BE2C (cell line): ENCODE data around the gene TMEM9.

- RRBS = no CpG with 5 or more reads among the region's 3 CpGs
Observed at GRCh38 chr1:198265015-198265701, 108.4 kb downstream of the NEK7 start.

GRCh38 chr1:198620737-198621954 lies 17.7 kb upstream of the PTPRC start:
- RRBS = no CpG with 5 or more reads among the region's 11 CpGs

DNA sequence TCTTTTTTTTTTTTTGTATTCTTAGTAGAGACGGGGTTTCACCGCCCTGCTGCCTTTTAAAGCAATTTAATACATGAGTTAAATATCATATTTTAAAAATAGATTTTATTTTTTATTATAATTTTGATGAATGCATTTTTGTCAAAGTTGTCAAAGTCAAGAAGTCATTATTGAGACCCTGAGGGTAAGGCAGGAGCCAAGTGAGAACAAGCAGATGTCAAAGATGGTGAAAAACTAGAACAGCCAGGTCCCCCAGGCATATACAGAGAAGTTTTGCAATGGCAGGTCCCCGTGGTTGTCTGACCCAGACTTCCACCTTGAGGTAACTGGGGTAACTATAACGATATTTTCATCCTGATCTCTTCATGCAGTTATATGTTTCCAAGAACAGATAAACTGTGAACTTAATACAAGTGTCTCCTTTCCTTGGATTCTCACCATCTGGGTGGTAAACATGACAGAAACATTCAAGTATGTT lies 26.5 kb downstream of the PTPRC start:
- RRBS = no CpG with 5 or more reads among the region's 4 CpGs

GRCh38 chr1:198665847-198666228 lies 27.0 kb downstream of the PTPRC start:
- RRBS = no CpG with 5 or more reads among the region's 3 CpGs

DNA sequence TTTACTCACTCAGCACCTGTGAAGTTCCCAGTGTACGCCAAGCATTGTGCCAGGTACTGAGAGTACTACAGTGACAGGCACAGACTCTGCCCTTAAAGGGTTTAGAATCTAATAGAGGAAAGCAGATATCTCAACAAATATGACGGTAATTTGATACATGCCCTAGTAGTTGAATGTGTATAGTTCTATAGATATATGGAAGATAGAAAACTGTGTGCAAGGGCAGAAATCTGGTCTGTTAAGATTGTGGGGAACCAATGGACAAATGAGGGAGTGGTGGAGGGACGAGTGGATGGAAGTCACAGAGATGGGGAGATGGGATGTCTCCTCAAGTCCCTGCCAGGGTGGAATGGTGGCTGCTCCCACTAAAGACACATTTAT lies 90.8 kb downstream of the PTPRC start:
- RRBS = no CpG with 5 or more reads among the region's 3 CpGs

- RRBS = no CpG with 5 or more reads among the region's 4 CpGs
Observed at GRCh38 chr1:198732319-198732606, 93.4 kb downstream of the PTPRC start.

DNA sequence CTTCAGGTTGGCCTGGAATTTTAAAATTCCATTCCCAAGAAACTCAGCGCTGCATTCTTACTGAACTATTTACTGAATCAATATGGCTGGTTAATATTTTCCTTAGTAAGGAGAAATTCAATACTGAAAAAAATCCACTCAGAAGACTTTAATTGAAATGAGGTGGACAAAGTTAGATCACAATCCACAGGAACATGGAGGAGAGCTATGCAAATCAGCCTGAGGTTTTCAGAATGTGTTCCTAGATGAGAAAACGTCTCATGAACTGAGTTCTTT lies 578.8 kb upstream of the NR5A2 start:
- RRBS = no CpG with 5 or more reads among the region's 2 CpGs

DNA sequence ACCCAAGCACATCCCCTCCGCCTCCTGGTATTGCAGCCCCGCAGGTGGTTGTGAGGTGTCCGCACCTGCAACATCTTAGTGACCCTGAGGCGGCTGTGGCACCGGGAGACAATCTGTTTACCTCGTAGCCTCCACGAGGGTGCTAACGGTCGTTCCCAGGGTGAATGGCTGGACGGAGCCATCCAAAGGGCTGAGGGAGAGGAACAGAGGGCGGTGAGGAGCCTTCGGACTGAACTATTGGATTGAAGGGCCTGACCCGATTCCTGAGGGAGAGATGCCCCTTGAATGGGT lies 2.2 kb downstream of the NR5A2 start:
- RRBS = no CpG with 5 or more reads among the region's 13 CpGs

DNA sequence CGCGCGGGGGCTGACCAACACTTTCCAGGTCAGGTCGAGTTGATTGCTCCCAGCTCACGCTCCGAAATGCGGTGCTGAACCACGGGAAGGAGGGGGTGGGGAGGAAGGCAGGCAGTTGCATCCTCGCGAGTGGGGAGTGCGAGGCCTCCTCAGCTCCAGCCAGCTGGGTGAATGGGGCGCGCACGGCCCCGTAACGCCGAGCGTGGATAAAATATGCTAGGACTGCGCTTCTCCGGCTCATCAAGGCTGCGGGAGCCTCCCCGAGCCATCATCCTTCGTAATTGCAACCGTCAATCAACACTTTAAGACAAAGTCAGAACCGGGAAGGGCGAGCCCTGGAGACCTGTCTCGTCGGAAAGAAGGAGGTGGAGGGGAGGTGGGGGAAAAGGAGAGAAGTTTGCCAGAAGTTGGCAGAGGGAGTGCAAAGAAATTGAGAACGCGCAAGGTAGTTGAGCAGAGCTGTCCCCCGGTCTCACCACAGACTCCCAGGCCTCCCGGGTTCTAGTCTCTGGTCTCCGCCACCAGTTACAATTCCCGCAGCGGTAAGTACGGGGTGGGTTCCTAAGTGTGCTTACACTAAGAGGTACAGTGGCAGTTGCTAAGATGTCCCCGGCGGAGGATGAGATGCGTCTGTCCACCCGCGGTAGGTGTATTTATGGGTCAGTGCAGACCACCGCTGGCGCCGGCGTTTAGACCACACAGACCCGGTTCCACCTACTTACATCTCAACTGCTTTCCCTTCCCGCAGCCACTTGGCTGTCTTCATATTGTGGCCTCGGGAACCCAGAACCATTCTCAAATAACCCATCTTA lies 8.1 kb downstream of the NR5A2 start:
- RRBS = 51% methylated on average over 15 of the region's 48 CpGs

GRCh38 chr1:200242411-200243094 lies 167.3 kb downstream of the ZNF281 start:
- RRBS = no CpG with 5 or more reads among the region's 11 CpGs

GRCh38 chr1:200275405-200275965 lies 134.4 kb downstream of the ZNF281 start:
- RRBS = no CpG with 5 or more reads among the region's 8 CpGs

DNA sequence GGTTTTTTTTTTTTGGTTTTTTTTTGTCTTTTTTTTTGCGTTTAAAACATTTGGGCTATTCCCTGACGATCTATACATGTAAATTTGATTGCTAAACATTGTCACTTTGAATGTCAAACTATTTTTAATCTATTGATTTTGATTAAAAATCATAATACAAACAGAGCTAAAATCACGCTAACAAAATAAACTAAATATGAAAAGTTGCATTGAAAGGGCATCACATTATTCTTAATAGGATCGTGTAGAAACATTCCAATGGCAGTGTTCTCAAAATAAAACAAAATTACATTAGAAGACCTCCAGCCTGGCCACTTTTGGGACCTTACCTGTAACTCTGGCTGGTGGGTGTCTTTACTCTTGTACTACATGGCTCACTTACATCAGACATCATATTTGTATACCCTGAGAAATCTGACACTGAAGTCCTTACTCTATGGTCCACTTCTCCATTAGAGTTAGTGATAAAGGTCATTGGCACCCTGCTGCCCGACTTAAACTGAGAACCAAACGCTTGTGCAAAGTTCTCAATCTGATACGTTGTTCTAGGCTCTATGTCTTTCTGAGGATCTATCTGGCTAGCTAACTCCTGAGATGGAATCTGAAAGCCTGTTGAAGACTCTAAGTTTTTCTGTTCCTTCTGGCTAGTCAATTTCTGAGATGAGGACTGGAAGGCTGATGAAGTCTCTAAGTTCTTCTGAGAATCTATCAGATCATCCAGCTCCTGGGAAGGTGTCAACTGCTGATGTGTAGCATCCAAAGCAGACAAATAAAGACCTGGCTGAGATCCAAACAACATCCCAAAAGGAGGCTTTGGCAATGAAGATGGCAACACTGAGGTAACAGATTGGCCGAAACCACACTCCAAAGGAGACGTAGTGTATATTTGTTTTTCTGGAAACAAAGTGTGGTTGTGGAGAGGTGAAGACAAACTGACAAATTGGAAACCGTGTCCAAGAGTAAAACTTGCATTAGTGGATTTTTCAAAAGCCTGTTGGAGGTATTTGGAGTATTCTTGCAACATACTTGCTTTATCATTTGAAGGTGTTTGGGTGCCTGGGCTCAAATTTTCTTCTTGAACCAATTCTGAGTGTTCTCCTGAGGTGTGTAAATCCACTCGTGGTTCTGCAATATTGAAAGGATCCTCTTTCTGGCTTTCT lies 2.8 kb downstream of the ZNF281 start:
- RRBS = no CpG with 5 or more reads among the region's 11 CpGs

DNA sequence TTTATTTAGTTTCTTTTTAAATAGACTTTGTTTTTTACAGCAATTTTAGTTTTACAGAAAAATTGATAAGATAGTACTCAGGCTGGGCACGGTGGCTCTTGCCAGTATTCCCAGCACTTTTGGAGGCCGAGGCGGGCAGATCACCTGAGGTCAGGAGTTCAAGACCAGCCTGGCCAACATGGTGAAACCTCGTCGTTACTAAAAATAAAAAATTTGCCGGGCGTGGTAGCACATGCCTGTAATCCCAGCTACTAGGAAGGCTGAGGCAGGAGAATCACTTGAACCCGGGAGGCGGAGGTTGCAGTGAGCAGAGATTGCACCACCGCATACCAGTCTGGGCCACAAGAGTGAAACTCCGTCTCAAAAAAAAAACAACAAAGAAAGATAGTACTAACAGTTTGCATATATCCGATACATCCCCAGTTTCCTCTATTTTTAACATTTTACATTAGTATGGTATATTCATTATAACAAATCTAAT lies 3.8 kb upstream of the ZNF281 start:
- RRBS = no CpG with 5 or more reads among the region's 12 CpGs

DNA sequence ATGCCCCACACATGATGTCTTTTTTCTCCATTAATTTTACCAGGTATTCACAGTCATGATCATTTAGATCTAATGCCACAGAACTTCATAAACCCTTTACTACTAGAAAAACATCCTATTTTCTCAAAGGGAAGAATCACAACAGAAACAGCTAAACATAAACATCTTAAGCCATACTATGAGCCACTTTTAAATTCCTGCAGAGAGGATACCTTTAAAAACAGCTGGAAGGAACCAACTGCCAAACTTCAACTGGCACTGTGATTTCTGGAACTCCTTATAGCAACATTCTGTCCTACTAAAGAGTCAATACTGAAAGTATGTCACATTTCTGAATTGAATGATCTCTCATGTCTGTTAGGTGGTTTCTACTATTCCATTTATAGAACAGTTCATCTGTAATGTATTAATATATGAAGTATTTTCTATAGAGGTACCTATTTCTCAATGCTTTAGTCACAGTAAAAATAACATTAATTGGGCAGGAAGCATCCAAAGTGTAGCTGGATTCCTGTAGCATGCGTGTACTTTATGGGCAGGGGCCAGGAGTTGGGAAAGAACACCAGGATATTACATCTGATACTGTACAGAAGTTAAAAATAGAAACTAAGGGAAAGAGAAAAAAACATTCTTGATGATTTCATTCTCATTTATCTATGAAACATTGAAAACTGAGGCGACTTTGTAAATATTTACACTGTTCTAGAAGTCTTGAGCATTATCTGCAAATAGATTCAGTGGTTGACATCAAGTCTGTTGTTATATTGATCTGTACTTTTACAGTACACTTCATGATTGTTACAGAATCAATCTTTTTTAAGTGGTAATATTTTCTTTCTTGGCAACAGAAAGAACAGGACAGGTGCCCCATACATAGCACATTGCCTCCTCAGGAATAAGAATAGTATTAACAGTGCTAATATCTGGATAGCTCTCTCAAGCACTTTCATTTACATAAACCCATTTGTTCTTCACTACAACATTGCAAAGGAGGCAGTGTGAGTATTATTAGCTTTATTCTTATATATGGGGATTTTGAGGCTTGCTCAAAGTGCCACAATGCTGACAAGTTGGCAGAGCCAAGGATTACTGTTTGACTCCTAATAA lies 6.1 kb upstream of the ZNF281 start:
- RRBS = no CpG with 5 or more reads among the region's 2 CpGs

GRCh38 chr1:200639904-200640383 lies 19.4 kb upstream of the KIF14 start:
- RRBS = no CpG with 5 or more reads among the region's 4 CpGs

DNA sequence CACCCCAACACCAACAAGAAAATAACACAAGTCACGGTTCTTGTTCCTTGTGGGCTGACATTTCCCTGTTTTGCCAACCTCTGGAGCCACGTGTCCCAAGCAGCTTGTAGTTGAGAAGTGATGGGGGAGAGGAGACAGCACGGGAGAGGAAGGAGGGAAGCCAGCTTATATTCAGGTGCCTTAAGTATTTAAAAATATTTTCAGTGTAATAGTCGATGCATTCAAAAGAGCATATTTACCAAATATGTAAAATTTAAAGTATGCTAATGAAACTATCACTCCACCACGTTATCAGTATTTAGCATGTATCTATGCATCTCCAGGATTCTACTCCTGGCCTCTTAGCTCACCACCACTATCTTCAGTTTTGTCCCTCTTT lies 725 bp upstream of the DDX59 start:
- RRBS = no CpG with 5 or more reads among the region's 5 CpGs

DNA sequence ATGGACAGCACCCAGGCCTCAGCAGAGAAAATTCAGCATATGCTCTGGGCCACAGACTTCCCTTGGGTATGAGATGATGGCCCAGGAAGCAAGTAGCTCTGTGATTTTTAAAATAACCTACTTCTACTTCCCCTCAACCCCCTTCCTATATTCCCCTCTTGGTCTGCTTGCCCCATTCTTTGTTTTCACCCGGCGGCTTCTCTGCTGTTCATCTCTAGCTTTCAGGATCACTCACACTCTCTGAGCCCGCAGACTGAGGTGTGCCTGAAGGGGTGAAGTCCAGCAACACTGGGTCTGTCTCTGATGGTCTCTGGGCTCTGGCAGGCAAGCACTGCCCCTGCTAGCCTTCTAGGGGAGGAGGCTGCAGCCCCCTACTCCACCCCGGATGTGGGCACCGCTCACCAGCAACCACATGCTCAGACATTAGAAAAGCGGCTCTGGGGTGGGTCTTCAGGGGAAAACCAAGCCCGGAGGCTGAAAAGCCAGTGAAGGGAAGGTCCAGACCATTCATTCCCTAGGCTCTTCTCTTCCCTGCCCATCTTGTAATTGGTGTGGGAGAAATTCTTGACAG lies 2.8 kb upstream of the GPR25 start:
- RRBS = 56% methylated on average over 3 of the region's 7 CpGs

- RRBS = 64% methylated on average over 4 of the region's 33 CpGs
Observed at GRCh38 chr1:201000424-201000963, 23.0 kb downstream of the KIF21B start.

DNA sequence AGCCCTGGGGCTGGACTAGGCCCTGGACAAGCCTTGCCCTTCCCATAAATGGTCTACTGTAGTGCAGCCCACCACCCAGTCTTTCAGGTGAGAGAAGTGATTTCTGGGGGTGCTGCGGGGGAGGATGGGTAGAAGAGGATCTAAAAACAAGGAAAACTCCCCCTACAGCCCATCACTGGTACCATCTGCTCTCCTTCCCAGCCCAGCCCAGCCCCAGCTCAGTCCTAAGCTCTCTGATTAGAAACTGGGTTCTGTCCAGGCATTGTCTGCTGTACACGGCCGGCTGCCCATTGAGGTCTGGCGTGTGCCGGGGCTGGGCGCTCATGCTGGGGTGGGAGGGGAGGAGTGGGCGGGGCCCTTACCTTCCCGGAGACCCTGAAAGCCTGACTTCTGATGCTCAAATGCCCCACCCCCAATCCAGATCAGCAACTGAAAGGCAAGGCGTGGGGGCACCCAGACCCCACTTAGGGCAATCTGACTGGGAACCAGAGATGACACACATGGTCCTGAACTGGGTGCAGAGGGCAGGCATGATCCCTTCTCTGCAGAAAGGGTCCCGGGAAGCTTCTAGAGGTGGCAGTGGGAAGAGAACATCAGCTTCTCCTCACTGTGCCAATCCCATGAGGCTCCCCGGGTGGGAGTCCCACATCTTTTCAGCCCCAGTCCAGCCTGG lies 2.4 kb downstream of the KIF21B start:
- RRBS = 13% methylated on average over 6 of the region's 11 CpGs

GRCh38 chr1:201154128-201155250 lies at the start of gene TMEM9:
Gene TMEM9, minus strand, starts transcription at chr1:201154474.
- RRBS = 2% methylated on average over 5 of the region's 58 CpGs